Esophagus squamous epithelium (tissue), 4 donors: ENCODE data around the genes OXGR1 and IPO5.

DNA sequence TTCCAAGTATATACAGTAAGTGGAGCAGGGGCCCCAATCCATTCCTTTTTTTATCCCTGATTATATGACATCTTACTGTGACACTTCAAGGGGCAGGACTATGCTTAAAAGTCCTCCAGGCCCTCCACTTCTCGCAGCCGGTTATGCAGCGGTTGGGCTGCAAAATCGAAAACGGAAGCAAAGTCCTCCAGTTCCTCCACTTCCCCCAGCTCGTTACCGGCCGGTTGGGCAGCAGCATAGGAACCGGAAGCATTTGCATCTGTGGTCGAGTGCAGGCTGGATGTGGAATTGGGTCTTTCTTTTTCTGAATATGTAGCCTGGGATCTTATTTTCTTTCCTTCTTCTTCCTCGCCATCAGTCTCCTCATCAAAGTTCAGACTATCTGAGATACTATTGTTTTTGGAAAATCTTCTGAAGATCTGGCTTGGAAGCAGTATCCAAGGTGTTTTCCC is 46.1 kb downstream of the OXGR1 start:
- PRO-cap, result no peak
- RAMPAGE, long total RNA, 4 experiments, result no peak in any of the 4 experiments

GRCh38 chr13:96994093-96995235 is at the start of gene OXGR1:
OXGR1 (minus strand) TSS chr13:96994476.
- PRO-cap, result unidirectional peak, minus-strand start at chr13:96994369
- RAMPAGE, long total RNA, 4 experiments, result start-site peak on the minus strand in 3 of 4 experiments, at chr13:96994337-96994385 at its widest, 24 to 58 reads per replicate

DNA sequence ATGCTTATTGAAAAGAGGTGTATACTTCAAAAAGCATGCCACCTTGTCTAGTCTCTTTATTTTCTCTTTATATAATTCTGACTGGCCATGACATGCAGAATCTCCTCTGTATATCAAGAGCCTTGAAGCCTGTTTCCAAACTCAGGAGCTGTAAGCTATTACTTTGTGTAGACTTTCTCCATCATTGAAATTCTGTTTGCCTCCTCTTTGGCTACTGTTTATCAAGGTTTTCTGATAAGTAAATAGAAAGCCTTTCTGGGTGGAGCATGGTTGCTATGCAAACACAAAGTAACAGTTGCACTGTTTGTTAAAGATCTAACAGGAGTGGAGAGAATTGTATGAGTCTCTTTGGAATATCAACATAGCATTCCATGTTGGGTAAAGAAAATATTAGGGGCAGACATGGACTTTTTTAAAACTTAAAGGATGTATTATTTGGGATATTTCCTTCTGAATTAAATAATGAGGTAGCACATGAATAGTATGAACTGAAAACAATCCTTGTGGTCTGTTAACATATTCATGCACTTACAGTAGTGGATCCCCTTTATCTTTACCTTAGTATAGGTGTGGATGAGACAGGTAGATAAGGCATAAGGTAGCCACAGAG is 56.3 kb upstream of the MBNL2 start:
- PRO-cap, result no peak
- RAMPAGE, long total RNA, 4 experiments, result no peak in any of the 4 experiments

GRCh38 chr13:97236190-97236818 is 14.2 kb downstream of the MBNL2 start:
- PRO-cap, result no peak
- RAMPAGE, long total RNA, 4 experiments, result no peak in any of the 4 experiments

GRCh38 chr13:97367457-97368021 is 66.4 kb upstream of the RAP2A start:
- PRO-cap, result no peak
- RAMPAGE, long total RNA, 4 experiments, result no peak in any of the 4 experiments

- PRO-cap, result no peak
- RAMPAGE, long total RNA, 4 experiments, result no peak in any of the 4 experiments
These were observed 26.5 kb upstream of the RAP2A start for GRCh38 chr13:97407254-97408053.

DNA sequence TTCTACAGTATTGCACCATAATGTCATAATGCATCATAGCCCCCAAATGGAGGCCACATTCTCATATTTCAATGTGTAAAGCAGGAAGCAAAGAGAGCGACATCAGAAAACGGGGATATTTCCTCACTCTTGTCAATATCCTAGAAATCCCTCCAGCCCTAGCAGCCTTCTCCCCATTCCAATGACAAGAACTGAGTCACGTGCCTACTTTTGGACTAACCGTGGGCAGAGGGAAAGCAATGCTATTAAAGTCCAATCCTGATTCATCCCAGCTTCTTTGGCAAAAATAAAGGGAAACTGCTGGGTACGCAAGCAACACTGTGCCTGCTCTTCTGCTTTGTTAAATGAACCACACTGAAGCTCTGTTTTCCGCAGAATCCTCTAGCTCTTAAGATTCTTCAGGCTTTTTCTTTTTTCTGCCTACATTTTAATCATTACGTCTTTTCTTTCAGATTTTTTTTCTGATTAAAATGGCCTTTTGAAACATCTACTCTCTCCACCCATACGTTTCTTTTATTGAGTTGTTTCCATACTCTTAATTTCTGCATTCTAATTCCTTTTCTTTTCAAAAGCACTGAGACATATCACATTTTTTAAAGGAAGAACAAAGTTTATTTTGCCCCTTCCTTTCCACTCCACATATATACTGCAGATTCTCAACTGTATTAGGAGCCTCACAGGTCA is 4.1 kb upstream of the RAP2A start:
- PRO-cap, result unidirectional peak, plus-strand start at position 283 of the sequence
- RAMPAGE, long total RNA, 4 experiments, result no peak in any of the 4 experiments

GRCh38 chr13:97438852-97439841 is 5.2 kb downstream of the RAP2A start:
- PRO-cap, result no peak
- RAMPAGE, long total RNA, 4 experiments, result no peak in any of the 4 experiments

- PRO-cap, result no peak
- RAMPAGE, long total RNA, 4 experiments, result no peak in any of the 4 experiments
These were observed at the start of gene IPO5 for GRCh38 chr13:97953508-97953857. IPO5 (plus strand) TSS chr13:97953675.

GRCh38 chr13:97975212-97976331 is 22.1 kb downstream of the IPO5 start:
- PRO-cap, result no peak
- RAMPAGE, long total RNA, 4 experiments, result no peak in any of the 4 experiments

DNA sequence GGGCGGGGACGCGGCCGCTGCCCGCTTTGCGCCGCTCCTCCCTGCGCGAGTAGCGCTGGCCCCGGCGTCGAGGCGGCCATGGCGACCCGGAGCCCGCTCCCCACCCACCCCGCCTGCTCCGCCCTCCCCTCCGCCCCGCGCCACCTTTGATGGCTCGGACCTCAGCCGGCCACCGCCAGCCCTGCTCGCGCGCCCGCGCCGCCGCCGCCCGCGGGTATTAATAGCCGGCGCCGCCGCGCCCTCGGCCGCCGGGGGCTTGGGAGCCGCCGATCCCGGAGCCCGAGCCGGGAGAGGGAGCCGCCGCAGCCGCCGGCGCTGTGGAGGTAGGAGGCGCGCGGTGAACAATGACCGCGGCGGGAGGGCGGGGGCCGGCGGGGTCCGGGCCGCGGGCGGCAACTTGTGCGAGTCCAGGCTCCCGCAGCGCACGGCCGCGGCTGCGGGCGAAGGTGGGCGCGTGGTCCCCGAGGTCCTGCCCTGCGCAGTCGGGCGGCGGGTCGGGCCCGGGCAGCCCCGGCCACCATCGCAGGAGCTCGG is 343 bp downstream of the FARP1 start:
- PRO-cap, result unidirectional peak, plus-strand start at position 248 of the sequence
- RAMPAGE, long total RNA, 4 experiments, result start-site peak on the plus strand in 2 of 4 experiments, centred at position 248 of the sequence, 7 to 16 reads per replicate

GRCh38 chr13:98173409-98174172 is 3.5 kb downstream of the RNF113B start:
- PRO-cap, result no peak
- RAMPAGE, long total RNA, 4 experiments, result no peak in any of the 4 experiments

- PRO-cap, result no peak
- RAMPAGE, long total RNA, 4 experiments, result no peak in any of the 4 experiments
These were observed 49.1 kb upstream of the RNF113B start for GRCh38 chr13:98225970-98226723.

DNA sequence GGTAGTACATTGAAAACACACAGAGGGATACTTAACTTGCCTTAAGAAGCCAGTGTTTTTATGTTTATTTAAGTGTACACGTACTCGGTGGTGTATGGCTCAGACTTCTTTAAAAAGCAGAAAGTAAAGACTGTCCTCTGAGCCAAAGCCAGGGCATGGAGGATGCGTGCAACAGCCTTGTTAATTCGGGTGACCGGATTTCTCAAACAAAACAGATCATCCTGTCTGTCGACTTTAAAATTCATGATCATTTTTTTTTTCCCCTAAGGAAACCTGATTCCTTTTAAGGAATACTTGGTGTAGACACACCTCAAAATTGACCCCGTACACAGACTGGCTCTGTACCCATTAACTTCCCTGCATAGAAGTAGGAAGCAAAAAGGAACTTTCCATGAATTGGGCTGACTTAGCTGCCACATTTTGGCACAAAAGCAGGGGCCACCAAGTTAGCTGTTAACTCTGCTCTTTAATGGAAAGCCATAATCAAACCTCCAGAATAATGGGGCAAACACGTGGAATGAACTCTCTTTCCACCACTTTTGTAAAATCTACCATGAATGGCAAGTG is 124.7 kb upstream of the RNF113B start:
- PRO-cap, result no peak
- RAMPAGE, long total RNA, 4 experiments, result no peak in any of the 4 experiments

DNA sequence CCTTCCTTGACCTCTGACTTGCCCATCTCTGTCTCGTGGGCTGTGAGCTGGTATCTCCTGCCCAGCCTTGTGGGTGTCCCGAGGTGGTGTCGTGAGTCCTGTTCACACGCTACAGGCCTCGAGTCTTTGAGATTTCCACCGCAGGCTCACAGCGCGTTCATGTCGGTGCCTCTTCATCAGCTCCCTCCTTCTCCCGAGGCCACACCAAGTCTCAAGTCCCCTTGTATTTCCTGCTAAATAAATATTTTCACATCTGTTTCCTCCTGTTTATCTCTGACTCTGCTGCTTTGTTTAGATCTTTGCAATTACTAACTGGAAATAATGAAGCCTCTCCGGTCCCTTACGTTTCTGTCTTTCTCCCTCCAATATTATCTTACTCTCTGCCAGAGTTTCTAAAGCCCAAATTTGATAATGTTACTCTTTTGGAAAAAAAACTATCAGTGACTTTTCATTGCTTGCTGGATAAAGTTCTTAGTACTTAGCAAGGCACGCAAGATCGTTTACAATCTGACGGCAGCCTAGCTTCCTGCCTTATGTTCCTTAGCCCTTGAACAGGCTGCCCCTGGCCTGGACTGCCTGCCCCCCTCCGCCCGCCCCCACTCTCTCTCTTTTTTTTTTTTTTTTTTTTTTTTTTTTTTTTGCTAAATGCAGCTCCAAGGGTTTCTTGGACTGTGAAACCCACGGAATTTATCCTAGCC is 130.5 kb upstream of the RNF113B start:
- PRO-cap, result no peak
- RAMPAGE, long total RNA, 4 experiments, result no peak in any of the 4 experiments

- PRO-cap, result no peak
- RAMPAGE, long total RNA, 4 experiments, result no peak in any of the 4 experiments
These were observed 151.0 kb upstream of the RNF113B start for GRCh38 chr13:98327720-98328791.

DNA sequence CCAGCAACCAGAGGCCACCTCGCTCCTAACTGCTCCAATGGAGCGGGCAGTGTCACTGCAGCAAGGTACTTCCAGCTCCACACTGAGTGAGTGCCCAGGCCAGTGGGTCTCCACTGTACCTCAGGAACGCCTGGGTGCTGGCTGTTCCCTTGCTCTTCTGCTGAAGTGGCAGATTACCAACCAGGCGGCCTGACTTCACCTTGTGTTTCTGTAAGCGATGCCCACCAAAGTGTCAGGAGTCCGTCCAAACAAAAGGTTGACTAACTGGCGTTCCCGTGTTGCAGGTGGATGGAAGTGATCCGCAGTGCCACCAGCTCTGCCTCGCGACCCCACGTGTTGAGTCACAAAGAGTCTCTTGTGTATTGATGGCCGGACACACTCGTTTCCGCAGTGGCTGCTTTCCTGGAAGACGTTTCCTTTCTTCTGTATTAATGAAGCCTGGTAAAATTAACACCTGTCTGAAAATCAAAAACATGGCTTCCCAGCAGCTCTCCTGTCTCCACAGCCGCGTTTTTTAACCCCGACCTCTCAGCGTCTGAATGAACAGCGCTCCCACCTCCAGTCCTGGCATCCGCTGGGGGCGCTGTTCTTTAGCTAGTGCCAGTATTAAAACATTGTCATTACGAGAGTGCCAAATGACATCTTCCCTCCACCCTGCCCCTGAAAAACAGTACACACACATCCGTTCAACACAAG is 128.8 kb downstream of the STK24 start:
- PRO-cap, result no peak
- RAMPAGE, long total RNA, 4 experiments, result no peak in any of the 4 experiments

DNA sequence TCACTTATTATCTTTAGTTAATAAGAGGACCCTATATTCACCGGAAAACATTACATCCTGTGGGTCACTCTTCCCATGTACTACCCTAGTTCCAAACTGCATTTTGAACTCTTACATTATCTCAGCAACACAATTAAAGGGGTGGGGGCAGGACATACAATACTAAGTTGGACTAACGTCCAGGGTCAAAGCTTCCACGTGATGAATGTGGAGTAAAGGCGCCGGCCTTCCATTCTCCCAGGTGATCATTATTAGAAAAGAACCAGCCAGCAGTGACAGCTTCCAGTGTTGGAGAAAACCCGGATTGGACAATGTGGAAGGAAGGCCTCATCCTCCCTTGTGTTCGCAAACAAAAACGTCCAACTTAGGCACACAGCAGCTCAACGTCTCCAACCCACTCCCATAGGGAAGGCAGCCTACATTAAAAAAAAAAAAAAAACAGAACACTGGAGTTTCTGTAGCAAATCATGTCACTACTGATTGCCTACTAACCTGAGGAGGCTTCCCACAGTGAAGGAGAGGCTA is 86.4 kb downstream of the STK24 start:
- PRO-cap, result no peak
- RAMPAGE, long total RNA, 4 experiments, result no peak in any of the 4 experiments

DNA sequence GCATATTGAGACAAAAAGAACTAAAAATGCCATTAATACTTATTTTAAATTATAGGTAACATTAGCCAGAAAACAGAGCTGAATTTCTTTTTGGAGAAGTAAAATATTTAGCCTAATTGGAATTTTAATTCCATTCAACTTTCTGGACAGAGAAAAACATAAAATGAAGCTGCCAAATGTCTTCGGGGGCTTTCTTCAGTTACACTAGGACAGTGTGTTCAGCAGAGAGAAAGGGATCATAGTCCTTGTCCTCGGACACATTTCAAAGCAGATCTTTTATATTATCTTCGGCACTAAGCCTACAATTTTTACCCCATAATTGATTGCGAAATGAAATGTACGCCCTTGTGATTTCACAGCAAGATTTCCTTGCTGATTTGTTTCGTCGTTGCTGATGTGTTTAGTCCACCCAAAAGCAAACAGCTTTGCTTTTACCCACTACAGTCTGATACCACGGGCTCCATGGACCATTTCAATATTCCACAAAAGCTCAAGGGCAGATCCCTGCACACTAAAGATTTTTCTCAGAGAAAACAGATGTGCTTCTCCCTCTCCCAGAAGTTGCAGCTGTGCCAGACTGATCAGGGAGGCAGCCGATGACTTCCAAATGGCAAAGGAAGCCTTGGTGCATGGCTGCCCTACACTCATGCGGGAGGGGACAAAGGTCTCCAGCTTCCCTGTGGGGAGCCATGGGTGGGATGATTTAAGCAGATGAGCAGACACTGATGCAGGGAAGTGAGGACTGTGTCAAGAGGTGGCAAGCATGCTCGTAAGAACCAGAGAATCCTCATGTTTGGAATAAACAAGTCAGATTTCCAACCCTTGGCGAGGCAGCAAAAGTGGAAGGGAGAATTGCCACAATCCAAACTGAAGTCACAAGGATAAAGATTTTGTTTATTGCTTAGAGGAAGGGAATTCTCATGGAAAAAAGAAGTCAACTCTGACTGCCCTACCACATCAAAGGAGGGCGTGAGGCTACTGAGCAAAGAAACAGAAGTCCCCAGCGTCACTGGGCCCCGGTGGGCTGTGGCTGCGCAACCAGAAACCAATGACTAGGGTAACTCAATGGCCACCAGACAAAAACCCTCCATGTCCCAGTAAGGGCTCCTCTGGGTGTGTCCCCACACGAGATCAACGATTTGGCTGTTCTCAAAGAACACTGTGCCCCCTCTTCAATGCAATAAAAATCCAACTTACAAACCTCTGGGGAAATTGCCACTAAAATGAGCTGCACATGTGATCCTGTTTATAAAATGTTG is 81.0 kb downstream of the STK24 start:
- PRO-cap, result bidirectional peak, plus-strand start at position 441 of the sequence, minus-strand start at position 269 of the sequence; bidirectional peak, plus-strand start at position 1,048 of the sequence, minus-strand start at position 869 of the sequence
- RAMPAGE, long total RNA, 4 experiments, result no peak in any of the 4 experiments

DNA sequence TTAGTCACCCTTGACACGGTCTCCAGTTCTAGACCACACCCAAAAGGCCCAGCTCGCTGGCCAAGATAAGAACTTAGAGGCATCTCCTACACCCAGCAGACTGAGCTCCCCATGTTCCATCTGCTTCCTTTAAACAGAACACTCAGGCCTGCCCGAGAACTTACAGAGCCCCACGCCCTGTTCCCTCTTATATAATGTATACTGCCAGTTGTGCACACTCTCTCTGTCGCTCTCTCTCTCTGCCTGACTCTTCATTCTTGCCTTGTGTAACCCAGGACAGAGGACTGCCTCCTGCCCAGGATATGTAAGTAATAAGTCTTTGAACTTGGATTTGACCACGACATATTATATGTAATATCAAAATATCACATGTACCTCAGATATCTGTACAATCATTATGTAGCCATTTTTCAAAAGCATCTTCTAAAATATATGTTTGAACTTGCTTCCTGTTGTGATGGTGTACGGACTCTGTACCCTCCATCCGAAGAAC is 67.2 kb downstream of the STK24 start:
- PRO-cap, result unidirectional peak, minus-strand start at position 102 of the sequence
- RAMPAGE, long total RNA, 4 experiments, result no peak in any of the 4 experiments